H1 (cell line): ENCODE measurements around the gene SH2D4B.

- RRBS = no CpG with 5 or more reads among the region's 28 CpGs
CAGE:
- cytosol, long polyA plus RNA = no peak
- long polyA plus RNA = no peak
- nucleus, long polyA plus RNA = no peak
Observed at GRCh38 chr10:80157122-80158231, 24.9 kb downstream of the PLAC9 start.

DNA sequence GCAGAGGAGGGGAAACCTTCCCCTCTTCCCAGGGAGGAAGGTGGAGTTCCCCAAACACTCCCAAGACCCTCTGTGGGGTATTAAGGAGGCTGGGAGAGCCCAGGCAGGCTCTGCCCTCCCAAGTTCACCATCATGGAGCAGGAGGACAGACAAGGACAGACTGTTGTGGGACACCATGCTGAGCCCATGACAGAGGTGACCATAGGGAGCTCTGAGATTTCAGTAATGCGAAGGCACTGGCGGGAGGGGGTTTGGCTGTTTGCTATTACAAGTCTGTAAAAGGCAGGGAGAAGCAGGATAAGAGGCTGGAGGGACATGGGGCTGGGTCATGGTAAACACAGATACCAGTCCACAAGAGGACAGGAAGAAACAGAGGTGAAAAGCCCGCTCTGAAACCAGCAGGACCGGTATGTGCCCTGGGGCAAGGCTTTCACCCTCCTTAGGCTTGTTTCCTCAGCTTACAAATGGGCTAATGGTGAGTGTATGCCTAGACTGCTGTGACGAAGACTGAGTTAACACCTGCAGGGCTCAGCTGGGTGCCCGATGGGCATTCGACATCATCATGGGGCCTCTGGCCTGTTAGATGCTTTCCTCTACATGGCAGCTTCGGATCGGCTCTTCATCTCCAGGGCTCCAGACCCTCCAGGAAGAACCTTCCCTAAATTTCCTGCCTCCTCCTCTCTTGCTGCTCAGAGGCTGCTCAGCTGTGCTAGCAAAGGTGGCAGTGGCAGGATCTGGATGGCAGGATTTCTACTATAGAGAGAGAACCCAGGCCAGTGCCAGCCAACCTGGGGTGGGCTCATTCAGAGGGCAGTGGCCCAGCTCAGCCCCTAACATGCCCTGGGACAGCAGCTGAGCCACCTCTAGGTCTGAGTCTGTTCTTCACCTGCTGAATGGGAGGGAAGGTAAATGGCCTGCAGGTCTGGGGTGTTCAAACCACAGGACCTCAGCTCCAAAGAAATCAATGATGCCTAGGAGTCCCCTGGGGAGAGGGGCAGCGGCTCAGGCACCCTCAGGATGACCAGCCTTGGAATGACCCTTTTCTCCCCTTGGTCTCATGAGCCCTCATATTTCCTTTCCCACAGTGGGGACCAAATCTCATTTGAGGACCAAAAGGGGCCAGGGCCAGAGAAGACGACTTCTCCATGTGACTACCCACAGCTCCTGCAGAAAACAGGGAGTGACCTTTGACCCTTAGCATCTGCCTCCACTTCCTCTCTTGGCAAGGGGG is 33.8 kb downstream of the ANXA11 start:
- RRBS = no CpG with 5 or more reads among the region's 11 CpGs
CAGE:
- cytosol, long polyA plus RNA = no peak
- long polyA plus RNA = no peak
- nucleus, long polyA plus RNA = no peak

DNA sequence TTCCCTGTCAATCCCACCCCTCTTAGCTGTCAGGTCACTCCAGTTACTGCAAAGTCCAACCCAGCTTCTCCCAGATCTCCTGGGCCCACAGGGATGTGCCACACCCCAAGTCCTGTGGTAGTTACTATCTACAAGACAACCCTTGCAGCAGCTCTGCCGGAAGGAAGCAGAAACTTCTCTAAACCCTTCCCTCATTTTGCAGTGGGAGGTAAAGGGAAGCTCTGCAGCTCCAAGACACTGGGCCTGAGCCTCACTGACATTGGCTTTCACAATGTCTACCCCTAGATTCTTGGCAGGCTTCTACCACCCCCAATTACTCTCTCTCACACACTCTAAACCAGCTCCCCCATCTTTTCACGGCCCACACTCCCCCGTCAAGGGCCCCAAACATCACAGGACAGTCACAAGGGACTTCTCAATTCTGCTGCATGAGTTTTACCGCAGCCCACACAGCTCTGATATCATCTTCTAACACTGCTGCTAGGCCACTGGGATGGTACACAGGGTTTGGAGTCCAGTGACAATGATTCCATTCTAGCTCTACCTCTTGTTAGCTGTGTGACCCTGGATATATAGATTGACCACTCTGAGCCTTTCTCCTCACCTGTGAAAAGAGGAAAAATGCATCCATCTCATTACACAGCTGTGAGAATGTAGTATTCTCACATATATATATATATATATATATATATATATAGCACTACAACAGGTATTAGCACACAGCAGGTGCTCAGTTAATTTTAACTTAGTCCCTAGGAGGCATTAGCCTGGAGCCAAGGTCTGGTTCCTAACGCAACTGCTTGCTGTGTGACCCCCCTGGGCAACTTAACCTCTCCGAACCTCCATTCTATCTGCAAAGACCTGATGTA is 17.3 kb downstream of the ANXA11 start:
- RRBS = no CpG with 5 or more reads among the region's 6 CpGs
CAGE:
- cytosol, long polyA plus RNA = no peak
- long polyA plus RNA = no peak
- nucleus, long polyA plus RNA = no peak

- RRBS = no CpG with 5 or more reads among the region's 5 CpGs
CAGE:
- cytosol, long polyA plus RNA = no peak
- long polyA plus RNA = no peak
- nucleus, long polyA plus RNA = no peak
Observed at GRCh38 chr10:80197944-80198403, 7.4 kb downstream of the ANXA11 start.

- RRBS = no CpG with 5 or more reads among the region's 12 CpGs
CAGE:
- cytosol, long polyA plus RNA = no peak
- long polyA plus RNA = no peak
- nucleus, long polyA plus RNA = no peak
Observed at GRCh38 chr10:80205761-80206029, 358 bp upstream of the ANXA11 start.

- RRBS = no CpG with 5 or more reads among the region's 6 CpGs
CAGE:
- cytosol, long polyA plus RNA = no peak
- long polyA plus RNA = no peak
- nucleus, long polyA plus RNA = no peak
Observed at GRCh38 chr10:80284977-80285683, 4.3 kb downstream of the MAT1A start.

GRCh38 chr10:80292604-80293087 is 3.2 kb upstream of the MAT1A start:
- RRBS = no CpG with 5 or more reads among the region's 5 CpGs
CAGE:
- cytosol, long polyA plus RNA = no peak
- long polyA plus RNA = no peak
- nucleus, long polyA plus RNA = no peak

DNA sequence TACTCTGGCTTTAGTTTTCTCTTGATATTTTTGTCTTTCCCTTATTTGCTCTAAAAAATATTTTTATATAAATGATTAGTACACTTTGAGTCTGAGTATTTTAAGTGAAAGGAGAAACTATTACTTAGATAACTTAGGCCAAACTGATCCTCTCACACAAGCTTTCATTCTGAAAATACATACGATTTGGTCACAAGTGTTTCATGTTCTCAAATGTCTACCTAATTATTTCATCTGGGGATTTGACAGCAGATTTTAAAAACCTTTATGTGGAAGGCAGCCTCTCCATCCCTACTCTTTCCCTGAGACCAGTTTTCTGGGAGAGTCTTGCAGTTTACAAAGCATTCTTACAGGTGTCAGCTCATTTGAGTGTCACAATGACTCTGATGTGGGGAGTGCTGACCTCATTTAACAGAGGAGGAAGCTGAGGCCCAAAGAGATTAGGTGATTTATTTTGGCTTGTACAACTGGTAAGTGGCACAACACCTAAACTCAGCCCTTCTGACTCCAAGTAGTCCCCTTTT is 33.1 kb upstream of the MAT1A start:
- RRBS = no CpG with 5 or more reads among the region's 1 CpG
CAGE:
- cytosol, long polyA plus RNA = no peak
- long polyA plus RNA = no peak
- nucleus, long polyA plus RNA = no peak

DNA sequence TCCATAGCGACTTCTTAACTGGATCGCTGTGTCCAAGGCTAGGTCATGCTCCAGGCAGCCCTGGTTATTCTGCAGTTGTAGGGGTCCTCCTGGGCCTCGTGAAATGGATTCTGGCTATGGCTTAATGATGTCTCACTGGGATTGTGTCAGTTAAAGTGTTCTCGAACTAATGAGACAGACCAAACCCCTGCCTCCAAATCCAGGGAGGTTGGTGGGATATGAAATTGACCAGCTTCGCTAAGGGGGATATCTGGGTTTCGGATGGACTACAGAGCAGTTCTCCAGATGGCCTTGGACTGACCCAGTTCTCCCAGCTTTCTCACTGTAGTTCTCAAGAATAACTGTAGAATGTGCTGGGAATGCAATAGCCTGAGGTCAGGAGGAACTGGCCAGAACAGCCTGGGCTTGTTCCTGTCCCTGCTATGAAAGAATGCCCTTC is 12.5 kb upstream of the TSPAN14 start:
- RRBS = no CpG with 5 or more reads among the region's 6 CpGs
CAGE:
- cytosol, long polyA plus RNA = no peak
- long polyA plus RNA = no peak
- nucleus, long polyA plus RNA = no peak

- RRBS = no CpG with 5 or more reads among the region's 12 CpGs
CAGE:
- cytosol, long polyA plus RNA = no peak
- long polyA plus RNA = no peak
- nucleus, long polyA plus RNA = no peak
Observed at GRCh38 chr10:80466370-80466891, 12.3 kb downstream of the TSPAN14 start.

DNA sequence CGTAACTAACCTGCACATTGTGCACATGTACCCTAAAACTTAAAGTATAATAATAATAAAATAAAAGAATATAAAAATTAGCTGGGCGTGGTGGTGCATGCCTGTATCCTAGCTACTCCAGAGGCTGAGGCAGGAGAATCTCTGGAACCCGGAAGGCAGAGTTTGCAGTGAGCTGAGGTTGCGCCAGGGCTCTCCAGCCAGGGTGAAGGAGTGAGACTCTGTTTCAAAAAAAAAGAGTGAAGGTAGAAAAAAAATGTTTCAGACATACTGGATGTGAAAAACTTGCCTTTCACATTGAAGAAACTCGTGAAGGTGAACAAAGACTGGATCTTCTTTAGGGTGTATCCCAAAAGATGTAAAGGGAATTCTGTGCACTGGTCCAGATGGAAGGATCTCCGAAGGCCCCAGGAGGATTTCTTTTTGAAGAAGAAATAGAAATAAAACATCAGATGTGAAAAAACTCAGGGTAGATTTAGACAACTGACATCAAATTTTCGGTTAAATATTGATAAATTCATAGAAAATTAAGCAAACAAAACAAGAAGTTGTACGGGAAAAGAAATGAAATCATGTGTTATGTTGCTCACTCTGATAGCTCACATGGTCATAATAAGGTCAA is 26.9 kb downstream of the TSPAN14 start:
- RRBS = no CpG with 5 or more reads among the region's 8 CpGs
CAGE:
- cytosol, long polyA plus RNA = no peak
- long polyA plus RNA = no peak
- nucleus, long polyA plus RNA = no peak

DNA sequence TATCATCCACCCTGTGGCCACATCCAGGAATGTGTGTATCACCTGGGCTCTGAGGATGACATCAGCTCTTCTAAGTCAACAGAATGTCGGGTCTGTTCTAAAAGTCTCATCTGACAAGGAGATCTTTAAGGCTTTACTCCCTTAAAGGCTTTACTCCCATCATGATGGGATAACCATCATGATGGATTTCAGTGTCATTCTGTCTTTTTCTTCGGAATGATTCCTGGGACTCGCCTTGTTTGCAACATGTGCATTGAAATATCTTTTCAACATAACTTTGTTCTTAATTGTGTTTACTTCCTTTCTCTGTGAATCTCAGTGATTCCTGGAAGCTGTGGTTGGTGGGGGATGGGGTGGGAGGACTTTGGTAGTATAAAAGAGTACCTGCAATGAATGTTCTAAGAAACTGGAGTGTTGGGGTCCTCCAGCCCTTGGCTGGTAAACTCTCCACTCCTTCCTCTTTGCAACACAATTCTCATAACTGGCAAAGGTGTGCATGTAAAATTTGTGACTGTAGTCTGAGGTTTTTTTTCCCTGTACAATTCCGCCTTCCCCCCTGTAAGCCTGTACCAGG is 11.5 kb upstream of the SH2D4B start:
- RRBS = no CpG with 5 or more reads among the region's 4 CpGs
CAGE:
- cytosol, long polyA plus RNA = no peak
- long polyA plus RNA = no peak
- nucleus, long polyA plus RNA = no peak

- RRBS = no CpG with 5 or more reads among the region's 5 CpGs
CAGE:
- cytosol, long polyA plus RNA = no peak
- long polyA plus RNA = no peak
- nucleus, long polyA plus RNA = no peak
Observed at GRCh38 chr10:80537521-80537961, at the start of gene SH2D4B. Gene SH2D4B, plus strand, starts transcription at chr10:80537902.

- RRBS = no CpG with 5 or more reads among the region's 5 CpGs
CAGE:
- cytosol, long polyA plus RNA = no peak
- long polyA plus RNA = no peak
- nucleus, long polyA plus RNA = no peak
Observed at GRCh38 chr10:80818527-80818937, 280.8 kb downstream of the SH2D4B start.

- RRBS = no CpG with 5 or more reads among the region's 10 CpGs
CAGE:
- cytosol, long polyA plus RNA = start-site peak on the plus strand at chr10:82889029-82889063, 18 reads; start-site peak on the plus strand at chr10:82889244-82889296, 9 reads
- long polyA plus RNA = start-site peak on the plus strand at chr10:82889029-82889063, 12 and 16 reads in 2 replicates
- nucleus, long polyA plus RNA = no peak
Observed at GRCh38 chr10:82888723-82889512, 1013.9 kb downstream of the NRG3 start.

DNA sequence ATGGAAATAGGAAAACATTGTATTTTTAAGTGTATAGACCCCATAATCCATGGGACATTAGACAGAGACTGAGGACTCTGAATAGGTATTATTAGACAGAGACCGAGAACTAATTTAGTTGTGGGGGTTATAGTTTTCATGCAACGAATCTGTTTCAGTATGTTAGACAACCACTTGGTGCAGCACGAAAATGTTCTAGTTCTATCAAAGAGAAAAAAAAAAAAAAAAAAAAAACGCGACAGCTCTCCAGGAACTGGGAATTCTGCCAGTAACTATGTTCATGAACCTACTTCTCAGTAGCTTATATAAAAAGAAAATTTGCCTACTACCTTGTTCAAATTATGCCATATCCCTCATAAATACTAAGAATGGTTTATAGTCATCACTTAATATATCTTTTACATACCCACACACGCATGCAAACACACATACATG is 685.2 kb upstream of the GHITM start:
- RRBS = no CpG with 5 or more reads among the region's 6 CpGs
CAGE:
- cytosol, long polyA plus RNA = no peak
- long polyA plus RNA = no peak
- nucleus, long polyA plus RNA = no peak

DNA sequence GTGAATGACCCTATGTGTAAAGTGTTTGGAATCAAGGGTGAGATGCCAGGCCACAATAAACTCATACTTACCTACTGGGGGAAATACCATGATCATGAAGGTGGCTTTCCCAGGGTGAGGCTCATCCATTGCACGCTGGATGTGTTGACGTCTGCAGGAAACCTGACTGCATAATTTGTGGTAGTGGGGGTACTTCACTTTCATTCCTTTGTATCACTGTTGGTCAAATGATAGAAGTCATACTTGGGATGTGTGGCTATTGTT is 136.1 kb upstream of the GHITM start:
- RRBS = no CpG with 5 or more reads among the region's 2 CpGs
CAGE:
- cytosol, long polyA plus RNA = no peak
- long polyA plus RNA = no peak
- nucleus, long polyA plus RNA = no peak

DNA sequence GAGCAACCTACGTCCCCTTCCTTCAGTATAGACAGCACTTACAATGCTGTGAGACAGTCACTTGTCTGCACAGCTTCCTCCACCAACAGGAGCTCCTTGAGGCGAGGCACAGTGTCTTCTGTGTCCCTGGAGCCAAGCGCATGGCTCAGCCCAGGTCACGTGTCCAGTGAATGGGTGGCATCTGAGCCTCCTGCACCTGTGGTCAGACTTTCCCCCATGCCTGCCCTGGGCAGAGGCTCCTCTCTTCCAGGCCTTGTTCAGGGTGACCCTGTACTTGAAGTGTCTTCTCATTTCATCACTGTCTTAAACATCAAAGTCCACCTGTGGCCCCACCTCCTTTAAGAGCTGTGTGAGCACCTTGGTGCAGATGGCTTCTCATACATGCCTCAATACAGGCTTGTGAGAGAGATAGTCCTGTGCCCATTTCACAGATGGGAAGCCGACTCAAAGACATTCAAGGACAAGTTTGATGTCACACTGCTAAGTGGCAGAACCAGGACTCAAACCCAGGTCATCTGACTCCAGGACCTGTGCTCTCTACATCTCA is 658 bp upstream of the GPR15LG start:
- RRBS = no CpG with 5 or more reads among the region's 5 CpGs
CAGE:
- cytosol, long polyA plus RNA = no peak
- long polyA plus RNA = no peak
- nucleus, long polyA plus RNA = no peak

- RRBS = no CpG with 5 or more reads among the region's 8 CpGs
CAGE:
- cytosol, long polyA plus RNA = no peak
- long polyA plus RNA = no peak
- nucleus, long polyA plus RNA = no peak
Observed at GRCh38 chr10:84371107-84372157, 43.0 kb downstream of the CCSER2 start.

CAGE:
- cytosol, long polyA plus RNA = no peak
- long polyA plus RNA = no peak
- nucleus, long polyA plus RNA = no peak
Observed at GRCh38 chr10:84614813-84615012, 286.3 kb downstream of the CCSER2 start.